MCF 10A (cell line): ENCODE measurements around the gene ZEB1.

DNA sequence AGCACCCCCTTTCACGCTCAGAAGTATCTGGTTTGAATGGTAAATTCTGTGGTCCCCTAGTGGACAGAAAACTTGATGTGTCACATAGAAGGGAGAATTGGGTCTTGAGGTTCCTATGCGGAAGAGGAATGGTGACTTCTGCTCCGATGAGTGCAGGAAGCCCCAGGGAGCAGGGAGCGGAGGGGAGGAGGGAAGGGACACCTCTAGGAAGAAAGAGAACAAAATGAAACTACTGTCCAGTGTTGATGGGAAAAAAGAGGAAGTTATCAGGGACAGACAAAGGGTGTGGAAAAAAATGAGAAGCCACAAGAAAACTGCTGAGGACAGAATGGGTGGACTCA, 59.9 kb downstream of the MAP3K8 start:
- PRO-cap, result no peak
- RRBS, result no CpG with 5 or more reads among the region's 4 CpGs

- PRO-cap, result no peak
- RRBS, result no CpG with 5 or more reads among the region's 6 CpGs
Measured at GRCh38 chr10:30502229-30502758, 68.3 kb downstream of the MAP3K8 start.

- PRO-cap, result no peak
- RRBS, result no CpG with 5 or more reads among the region's 7 CpGs
Measured at GRCh38 chr10:30605784-30606373, 23.7 kb downstream of the LYZL2 start.

GRCh38 chr10:30701085-30702140, 71.9 kb upstream of the LYZL2 start:
- PRO-cap, result no peak
- RRBS, result no CpG with 5 or more reads among the region's 11 CpGs

- PRO-cap, result no peak
- RRBS, result no CpG with 5 or more reads among the region's 7 CpGs
Measured at GRCh38 chr10:30736829-30737414, 107.4 kb upstream of the LYZL2 start.

GRCh38 chr10:30784754-30785608, 155.4 kb upstream of the LYZL2 start:
- PRO-cap, result no peak
- RRBS, result no CpG with 5 or more reads among the region's 64 CpGs

GRCh38 chr10:30811834-30813121, 182.7 kb upstream of the LYZL2 start:
- PRO-cap, result no peak
- RRBS, result no CpG with 5 or more reads among the region's 27 CpGs

DNA sequence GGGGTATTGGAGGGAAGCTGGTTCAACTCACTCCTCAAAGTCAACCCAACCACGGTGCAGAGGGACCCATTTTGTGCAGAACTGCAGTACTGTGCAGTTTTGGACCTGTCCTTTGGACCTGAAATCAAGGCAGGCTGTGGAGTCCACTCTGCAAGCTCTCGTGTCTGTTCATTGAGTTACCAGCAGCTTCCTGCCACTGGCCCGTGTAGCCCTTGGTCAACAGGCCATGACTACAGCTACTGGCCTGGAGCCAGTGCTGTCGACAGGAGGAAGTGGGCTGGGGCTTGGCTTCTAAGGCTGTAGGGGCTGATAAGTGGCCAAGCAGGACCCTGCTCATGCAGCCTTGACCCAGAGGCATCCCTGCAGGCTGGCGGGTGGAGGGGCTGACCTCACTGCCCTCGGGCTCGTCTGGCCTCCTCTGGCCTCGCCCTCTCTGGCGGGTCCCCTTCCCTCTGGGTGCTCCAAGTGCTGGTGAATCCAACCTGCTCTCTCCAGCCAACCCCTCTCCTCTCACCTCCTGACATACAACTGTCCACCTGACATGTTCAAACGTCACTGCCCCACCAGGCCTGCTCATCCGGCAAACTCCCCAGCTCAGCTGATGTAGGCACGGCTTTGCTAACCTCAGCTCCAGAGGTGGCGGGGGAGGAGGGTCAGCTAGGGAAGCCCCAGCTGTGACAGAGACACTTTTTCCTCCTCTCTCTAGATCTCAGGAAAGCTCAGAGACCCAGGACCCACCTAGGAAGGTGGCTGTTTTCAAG, 188.5 kb upstream of the LYZL2 start:
- PRO-cap, result no peak
- RRBS, result no CpG with 5 or more reads among the region's 13 CpGs

DNA sequence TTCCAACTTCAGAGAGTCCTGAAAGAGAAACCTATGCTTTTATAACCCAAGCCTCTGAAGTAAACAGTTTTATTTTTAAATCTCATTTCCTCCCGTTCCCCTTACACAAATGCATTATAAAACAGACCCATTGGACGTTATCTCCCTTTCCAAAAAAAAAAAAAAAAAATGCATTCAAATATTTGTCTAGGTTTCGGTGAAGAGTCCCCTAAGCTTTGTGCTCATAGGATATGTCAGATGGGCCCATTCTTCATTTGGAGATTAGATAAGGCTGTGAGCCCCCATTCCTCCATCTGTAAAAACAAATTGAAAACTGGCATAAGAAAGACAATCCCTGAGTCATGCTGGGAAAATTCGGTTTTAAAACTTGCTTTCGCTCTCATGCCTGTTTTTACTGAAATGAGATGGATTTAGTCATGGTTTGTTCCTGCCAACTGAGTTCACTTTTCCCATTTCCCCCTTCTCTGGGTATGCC, 190.6 kb upstream of the LYZL2 start:
- PRO-cap, result no peak
- RRBS, result no CpG with 5 or more reads among the region's 5 CpGs

- PRO-cap, result no peak
- RRBS, result no CpG with 5 or more reads among the region's 9 CpGs
Measured at GRCh38 chr10:30901862-30902578, 129.6 kb downstream of the ZNF438 start.

GRCh38 chr10:30980947-30981440, 50.7 kb downstream of the ZNF438 start:
- PRO-cap, result no peak
- RRBS, result no CpG with 5 or more reads among the region's 4 CpGs

DNA sequence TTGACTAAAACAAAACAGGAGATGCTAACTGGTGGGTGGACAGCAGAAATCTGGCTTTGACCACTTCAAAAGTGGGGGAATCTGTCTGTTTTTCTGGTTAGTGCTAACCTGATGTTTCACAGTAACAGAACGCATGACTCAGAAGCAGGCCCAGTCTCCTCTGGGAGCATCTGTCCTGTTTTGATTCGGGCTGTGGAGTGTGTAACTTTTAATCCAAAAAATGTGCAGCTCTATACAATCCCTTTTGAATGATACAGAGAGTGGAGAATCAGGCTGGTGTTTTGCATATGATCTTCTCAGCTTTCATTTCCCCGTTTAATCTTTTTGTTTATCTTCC, 32.7 kb upstream of the ZNF438 start:
- PRO-cap, result no peak
- RRBS, result no CpG with 5 or more reads among the region's 3 CpGs

DNA sequence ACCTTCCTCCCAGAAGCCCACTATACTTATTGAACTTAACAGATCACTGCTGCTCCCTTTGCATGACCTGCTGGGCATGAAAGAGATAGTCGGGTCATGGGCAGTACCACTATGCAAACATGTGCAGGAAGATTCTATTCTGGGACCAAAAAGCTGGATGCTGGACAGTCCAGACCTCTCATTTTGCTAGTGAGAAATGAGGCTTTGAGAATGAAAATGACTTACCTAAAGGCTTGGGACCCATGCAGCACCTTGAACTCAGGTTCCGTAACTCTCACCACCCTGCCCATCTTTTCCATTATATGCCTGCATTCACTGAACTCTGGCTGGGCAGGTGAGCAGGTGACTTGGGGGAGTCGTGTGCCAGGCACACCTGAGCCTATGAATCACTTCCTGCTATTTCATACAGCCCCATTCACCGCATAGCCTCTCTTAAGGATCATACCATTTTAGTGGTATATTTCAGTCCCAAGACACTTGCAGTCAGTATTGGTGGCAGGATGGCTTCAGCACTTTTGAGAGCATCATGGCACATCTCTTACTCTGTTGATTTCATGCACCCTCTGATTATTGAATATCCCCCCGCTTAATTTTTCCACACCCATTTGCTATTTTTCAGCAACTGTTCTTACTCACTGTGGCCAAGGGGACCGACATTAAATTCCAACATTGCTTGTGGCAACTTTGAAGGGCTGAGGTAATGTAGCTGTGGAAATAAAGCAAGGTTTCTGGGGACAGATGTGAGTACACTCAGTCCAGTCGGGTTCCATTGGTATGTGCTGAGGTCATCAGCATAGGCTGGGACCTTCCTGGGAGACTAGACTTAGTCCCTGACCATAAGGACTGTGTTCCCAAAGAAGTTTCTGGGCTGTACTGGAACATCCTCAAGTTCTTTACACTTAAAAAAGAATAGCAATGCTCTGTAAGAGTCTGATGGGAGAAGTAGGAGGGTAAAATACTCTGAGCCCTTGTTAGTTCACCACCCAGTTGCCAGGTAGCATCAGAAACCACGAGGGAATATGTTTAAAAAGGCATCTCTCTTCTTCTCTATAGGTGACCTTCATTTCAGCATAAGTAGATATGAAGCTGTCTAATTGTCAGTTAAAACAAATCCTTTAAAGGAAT, 39.7 kb upstream of the ZNF438 start:
- PRO-cap, result no peak
- RRBS, result no CpG with 5 or more reads among the region's 8 CpGs

GRCh38 chr10:31319154-31319323, at the start of gene ZEB1:
TSS of gene ZEB1 (plus strand) at chr10:31319216.
- PRO-cap, result bidirectional peak, plus-strand start at chr10:31319216, minus-strand start at chr10:31319063
- RRBS, result no CpG with 5 or more reads among the region's 14 CpGs

GRCh38 chr10:31321129-31322244, 2.5 kb downstream of the ZEB1 start:
- PRO-cap, result bidirectional peak, plus-strand start at chr10:31321194, minus-strand start at chr10:31320889
- RRBS, result no CpG with 5 or more reads among the region's 21 CpGs

DNA sequence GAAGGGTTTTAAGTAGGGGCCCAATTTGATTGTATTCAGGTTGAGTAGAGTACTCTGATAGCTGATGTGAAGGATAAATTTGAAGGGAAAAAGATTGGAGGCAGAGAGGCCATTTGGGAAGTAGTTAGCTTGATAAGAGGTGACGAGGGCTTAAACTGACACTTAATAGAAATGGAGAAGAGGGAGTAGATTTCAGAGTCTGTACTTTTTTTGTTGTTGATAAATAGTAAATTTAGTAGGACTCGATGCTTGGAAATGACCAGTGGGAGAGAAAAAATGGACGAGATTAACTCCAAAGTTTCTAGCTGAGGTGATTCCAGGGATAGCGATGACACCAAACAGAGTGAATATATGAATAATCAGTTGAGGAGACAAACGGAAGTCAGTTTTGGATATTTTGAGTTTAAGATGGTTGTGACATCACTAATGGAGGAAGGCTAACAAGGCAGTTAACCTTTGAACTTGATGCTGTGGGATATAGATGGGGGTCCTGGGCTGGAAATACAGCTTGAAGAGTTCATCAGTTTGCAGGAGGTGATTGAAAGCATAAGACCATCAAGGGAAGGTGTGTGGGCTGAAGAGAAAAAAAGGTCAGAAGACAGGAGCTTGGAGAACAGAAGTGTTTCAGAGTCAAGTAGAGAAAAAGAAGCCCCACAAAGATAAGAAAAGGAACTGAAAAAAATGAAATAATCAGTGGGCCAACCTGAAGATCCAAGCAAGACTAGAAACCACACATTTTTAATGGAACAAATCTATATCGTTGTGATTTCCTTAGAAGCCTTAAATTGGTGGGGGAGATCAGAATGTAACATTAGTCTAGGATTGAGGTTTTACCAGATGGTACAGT, 22.3 kb downstream of the ZEB1 start:
- PRO-cap, result no peak
- RRBS, result no CpG with 5 or more reads among the region's 6 CpGs

DNA sequence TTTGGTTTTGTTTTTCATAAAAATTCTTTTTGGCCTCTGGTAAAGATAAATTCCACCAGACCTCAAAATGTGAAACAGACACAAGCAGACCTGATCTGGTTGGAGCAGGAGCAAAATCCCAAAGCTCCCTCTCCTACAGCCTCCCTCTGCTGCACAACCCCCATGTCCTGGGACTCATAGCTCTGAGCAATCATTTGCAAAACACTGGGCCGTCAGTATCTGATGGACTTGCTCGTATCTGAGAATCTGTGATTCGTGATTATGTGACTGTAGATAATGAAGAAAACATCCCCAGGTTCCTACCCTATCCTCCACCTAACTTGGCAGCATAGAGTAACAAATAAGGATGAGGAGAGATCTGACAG, 230.1 kb downstream of the ARHGAP12 start:
- PRO-cap, result no peak
- RRBS, result no CpG with 5 or more reads among the region's 3 CpGs

GRCh38 chr10:31700061-31700684, 228.5 kb downstream of the ARHGAP12 start:
- PRO-cap, result no peak
- RRBS, result 100% methylated on average over 4 of the region's 18 CpGs

- PRO-cap, result no peak
- RRBS, result no CpG with 5 or more reads among the region's 4 CpGs
Measured at GRCh38 chr10:31822737-31822975, 106.0 kb downstream of the ARHGAP12 start.

- PRO-cap, result no peak
- RRBS, result no CpG with 5 or more reads among the region's 4 CpGs
Measured at GRCh38 chr10:31977314-31977836, 48.7 kb upstream of the ARHGAP12 start.